Parietal lobe (tissue), 2 donors: ENCODE measurements around a stretch of chr10.

- RAMPAGE, long total RNA, result no peak
These were observed 93.2 kb downstream of the INPP5A start for GRCh38 chr10:132630674-132631395.

- RAMPAGE, long total RNA, result no peak
These were observed 45.2 kb downstream of the NKX6-2 start for GRCh38 chr10:132740832-132741083.

DNA sequence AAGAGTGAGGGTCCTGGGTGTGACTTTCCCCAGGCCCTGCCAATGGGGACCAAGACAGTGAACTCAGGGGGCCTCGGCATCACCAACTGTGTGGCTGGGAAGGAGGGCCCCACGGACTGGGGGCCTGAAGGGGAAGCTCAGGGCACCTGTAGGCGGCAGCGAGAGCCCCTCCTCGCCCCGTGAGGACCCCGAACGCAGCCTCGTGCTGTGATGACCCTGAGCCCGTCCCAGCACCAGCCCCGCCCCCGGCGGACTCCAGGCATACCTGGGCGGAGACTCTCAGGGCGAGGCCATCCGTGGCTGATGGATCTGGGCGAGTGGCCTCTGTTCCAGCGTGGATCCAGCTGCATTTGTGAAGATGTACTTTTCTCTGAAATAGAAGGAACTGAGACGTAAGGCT is 50.4 kb upstream of the CFAP46 start:
- RAMPAGE, long total RNA, result no peak

DNA sequence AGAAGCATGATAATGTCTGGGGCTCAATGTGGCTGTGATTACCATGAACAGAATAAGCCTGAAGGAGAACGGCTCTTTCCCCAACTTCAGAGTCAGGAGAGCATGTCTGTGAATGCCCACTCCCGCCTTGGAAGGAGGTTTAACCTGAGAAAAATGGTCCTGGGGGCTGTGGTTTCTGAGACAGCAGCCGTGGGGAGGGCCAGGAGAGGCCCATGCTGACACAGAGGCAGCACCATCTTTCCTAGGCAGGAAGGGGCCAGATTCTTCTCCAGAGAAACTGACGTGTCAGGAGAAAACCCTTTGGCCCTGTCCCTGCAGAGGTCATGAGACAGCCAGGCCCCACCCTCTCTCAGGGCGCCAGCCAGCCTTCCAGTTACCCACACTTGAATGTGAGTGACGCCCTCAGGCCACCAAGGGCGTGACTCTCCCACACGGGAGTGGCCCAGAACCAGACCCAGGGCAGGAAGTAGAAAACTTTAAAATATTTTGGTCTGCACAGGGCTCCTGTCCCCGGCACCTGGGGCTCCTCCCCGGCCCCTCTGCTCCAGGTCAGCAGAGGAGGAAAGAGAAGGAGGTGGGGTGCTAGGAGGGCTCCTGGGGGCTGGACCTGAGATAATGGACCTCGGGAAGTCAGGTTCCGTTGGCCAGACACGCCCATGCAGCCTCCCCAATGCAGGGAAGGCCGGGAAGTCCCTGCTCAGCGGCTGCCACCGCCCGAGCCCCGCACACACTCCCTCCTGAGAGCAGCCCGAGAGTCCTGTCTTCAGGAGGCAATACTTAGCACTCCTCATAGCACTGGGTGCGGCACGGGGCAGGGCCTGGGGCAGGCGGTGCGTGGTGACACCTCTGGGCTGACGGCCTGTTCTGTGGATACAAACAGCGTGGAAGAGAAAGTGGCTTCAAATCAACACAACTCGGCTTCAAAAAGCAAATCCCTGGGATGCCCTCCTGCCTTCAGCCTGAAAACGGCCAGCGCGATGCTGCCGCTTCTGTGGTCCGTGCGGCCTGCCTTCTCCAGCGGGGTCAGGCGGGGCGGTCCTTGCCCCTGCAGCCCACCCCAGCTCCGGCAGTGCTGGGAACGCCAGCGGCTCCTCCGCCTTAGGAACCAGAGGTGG is 67.0 kb upstream of the CFAP46 start:
- RAMPAGE, long total RNA, result no peak

GRCh38 chr10:133044484-133044935 is 43.2 kb upstream of the ADGRA1 start:
- RAMPAGE, long total RNA, result no peak

GRCh38 chr10:133100658-133101609 is 13.2 kb downstream of the ADGRA1 start:
- RAMPAGE, long total RNA, result no peak

- RAMPAGE, long total RNA, result no peak
These were observed 6.2 kb upstream of the KNDC1 start for GRCh38 chr10:133153887-133154227.

GRCh38 chr10:133235927-133236365 is 1.7 kb upstream of the VENTX start:
- RAMPAGE, long total RNA, result no peak

GRCh38 chr10:133262536-133263502 is 13.8 kb downstream of the ADAM8 start:
- RAMPAGE, long total RNA, result no peak

DNA sequence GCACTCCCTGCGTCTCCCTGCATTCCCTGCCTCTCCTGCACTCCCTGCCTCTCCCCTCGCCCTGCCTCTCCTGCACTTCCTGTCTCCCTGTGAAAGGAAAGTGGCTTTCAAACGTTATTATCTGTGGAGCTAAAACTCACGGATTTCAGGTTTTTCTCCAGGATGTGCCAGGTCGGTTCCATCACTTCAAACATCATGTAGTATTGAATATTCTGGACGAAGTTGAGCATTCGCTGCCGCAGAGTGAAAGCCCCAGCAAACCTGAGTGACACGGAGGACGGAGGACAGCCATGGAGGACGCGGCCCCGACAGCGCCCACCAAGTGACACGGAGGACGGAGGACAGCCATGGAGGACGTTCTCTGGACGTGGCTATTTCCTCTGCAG is 7.1 kb upstream of the ADAM8 start:
- RAMPAGE, long total RNA, result no peak

DNA sequence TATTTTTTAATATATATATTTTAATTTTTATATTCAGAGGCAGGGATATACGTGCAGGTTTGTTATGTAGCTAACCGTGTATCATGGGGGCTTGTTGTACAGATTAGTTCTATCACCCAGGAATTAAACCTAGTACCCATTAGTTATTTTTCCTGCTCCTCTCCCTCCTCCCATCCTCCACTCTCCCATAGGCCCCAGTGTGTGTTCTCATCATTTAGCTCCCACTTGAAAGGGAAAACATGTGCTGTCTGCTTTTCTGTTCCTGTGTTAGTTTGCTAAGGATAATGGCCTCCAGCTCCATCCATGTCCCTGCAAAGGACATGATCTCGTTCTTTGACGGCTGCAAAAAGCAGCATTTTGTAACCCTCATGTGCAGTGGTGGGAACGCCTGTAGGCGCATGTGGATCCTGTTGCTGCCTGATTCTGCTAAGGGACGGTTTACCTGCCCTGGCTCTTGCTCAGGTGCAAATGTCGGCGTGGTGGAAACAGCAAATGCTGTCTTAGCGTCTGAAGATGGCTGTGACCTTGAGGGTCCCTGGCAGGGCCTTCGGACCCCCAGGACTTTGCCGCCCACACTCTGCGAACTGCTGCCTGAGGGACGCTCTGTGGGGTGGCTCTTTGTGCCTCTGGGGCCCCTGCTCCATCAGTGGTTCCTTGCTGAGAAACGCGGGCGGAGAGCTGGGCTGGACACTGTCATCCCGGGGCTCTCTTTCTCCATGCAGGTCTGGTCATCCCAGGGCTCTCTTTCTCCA is 5.7 kb upstream of the MTG1 start:
- RAMPAGE, long total RNA, result no peak